ENCODE measurements around the genes CCDC73, PRRG4 and CAT.

DNA sequence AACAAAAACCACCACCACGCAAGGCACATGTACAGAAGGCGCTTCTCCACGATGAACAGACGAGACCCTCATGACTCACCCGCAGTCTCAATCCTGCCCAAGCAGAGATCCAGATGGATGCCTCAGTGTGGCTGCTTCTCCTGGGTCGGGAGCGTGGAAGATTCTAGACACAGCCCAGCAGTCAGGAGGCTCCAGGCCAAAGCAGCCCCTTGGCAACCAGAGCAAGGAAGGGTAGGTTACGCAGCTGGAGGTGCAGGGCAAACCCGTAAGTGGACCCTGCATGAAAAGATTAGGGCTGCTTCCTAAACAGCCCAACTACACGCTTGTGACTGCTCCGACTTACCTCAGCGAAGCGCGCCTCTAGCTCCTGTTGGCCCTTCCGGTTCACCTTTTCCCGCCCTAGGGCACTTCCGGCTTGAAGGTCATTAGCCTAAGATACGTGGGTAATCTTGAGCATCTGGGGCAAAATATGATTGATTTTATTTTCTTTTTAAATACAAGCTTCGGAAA, at the start of gene CCDC73:
Gene CCDC73 (minus strand): TSS at position 393 of the 510 bp plus-strand sequence.
- PRO-cap, 8 experiments, result no peak in any of the 8 experiments

DNA sequence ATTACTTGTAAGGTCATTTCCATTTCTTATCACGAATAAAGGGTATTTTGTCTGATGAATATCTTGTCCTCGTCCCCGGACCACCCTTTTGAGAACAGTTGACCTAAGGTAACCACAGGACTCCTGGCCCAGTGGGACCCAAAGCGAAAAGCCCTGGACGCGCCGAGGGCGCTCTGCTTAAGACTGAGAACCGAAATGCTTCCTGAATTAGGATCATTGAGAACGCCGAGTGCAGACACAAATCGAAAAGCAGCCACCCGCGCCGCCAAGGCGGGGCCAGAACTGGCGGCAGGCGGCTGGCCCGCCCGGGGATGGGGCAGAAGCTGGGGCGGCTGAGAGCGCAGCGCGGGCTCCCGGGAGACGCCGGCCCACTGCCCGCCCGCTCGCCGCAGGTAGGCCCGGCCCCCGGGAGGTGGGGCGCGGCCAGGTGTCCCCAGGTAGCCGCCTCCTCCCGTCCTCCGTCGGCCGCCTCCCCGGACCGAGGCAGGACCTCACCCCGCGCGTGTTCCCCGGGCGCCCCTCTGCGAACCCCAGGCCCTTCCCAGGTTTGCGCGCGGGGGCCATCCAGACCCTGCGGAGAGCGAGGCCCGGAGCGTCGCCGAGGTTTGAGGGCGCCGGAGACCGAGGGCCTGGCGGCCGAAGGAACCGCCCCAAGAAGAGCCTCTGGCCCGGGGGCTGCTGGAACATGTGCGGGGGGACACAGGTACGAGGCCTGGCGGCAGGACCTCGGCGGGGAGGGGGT, at the start of gene PRRG4:
Gene PRRG4 (plus strand): TSS at position 457 of the 742 bp plus-strand sequence.
- PRO-cap, 8 experiments, result peak in 8 of 8 experiments; most common plus-strand start position 319 of the sequence (in 8); most common minus-strand start position 284 of the sequence (in 3)

DNA sequence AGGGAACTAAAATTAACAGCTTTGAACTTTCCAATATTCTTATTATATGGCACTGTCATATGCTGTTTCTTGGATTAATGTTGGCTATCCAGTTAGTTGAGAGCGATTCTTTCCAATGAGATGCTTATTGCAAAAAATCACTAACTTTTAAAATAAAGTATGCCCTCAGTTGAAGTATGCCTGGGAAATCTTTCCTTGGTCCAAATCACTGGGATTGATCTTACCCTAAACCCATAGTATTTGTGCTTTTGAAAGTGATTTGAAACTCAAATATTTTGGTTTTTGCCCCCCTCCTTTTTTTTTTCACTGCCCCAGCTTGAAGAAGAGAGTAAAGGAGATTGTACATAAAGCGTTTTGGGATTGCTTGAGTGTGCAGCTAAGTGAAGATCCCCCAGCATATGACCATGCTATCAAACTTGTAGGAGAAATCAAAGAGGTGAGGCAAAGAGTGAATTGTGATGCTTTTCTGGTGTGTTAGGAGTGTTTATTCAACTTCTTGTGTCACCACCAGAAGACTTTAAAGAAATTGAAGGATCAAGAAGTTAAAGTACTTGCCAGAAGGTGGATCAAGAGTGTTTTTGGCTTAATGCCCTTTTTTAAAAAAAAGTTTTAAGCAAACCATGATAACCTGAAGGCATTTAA, 17.5 kb downstream of the TCP11L1 start:
- PRO-cap, 8 experiments, result no peak in any of the 8 experiments

DNA sequence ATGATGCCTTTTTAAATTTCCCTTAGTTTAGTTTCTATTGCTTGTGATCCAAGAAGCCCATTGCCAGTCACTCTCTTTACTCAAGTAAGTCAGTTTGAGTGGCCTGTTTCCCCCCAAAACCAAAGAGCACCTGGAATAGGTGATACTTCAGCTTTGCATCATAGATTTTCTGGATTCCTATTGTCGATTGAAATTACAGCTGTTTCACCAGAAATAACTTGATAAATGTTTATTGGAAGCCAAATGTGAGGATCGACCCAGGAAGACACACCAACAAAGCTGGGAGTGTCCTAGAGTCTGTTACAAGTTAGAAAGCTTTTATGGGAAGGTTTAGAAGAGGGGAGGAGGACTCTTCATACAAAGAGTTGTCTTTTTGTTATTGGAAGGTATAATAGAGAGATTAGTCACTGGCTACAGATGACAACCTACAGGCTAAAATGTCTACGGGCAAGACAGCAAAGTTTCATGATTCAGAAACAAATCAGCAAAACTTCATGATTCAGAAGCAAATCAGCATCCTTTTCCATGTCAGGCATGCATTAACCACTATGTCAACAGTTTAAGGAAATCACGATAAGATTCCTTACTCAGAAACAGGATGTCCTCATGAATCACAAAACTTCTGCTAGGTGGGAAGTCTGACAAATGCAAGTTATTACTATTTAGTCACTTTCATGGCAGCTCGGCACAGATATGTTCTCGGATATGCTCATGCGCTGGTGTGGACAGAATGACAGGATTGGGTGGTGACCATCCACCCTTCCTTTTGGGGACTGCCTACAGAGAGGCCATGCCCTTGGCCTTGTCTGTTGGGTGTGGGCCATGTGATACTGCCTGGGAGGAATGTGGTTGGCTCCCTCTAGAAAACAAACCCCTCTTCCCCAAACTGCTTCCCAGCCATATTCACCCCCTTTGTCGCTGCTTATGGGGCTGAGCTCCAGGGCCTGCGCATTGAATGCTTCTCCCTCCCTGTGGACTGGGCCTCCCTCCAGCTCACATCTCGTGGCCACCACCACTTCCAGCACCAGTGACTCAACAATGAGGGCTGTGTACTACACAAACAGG, 10.3 kb downstream of the C11orf91 start:
- PRO-cap, 8 experiments, result no peak in any of the 8 experiments

GRCh38 chr11:33701391-33702352, 1.0 kb upstream of the C11orf91 start:
- PRO-cap, 8 experiments, result no peak in any of the 8 experiments

DNA sequence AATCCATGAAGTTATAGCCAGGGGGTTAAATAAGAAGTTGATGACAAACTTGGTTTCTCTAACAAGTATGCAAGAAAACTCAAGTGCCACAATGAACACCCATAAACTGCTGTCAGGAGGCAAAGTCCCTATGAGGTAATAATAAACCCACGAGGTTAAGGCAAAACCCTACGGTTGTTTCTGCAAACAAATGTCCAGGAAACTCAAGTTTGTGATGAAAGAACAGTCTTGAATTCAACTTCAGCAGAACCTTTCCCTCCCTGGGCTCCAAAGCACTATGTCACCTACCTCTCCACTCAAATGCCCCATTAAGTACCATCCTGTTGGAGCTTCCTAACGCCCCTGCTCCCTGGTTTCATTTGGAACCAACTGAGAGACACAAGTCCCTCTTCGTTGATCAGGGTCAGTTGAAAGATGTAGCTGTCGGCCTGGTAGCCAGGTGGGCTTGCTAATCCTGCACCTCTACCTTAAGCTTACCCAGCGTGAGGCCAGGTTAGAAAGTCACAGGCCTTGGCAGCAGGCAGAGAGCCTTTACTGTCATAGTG, 2.6 kb upstream of the C11orf91 start:
- PRO-cap, 8 experiments, result no peak in any of the 8 experiments

GRCh38 chr11:33703713-33704710, 3.4 kb upstream of the C11orf91 start:
- PRO-cap, 8 experiments, result no peak in any of the 8 experiments

DNA sequence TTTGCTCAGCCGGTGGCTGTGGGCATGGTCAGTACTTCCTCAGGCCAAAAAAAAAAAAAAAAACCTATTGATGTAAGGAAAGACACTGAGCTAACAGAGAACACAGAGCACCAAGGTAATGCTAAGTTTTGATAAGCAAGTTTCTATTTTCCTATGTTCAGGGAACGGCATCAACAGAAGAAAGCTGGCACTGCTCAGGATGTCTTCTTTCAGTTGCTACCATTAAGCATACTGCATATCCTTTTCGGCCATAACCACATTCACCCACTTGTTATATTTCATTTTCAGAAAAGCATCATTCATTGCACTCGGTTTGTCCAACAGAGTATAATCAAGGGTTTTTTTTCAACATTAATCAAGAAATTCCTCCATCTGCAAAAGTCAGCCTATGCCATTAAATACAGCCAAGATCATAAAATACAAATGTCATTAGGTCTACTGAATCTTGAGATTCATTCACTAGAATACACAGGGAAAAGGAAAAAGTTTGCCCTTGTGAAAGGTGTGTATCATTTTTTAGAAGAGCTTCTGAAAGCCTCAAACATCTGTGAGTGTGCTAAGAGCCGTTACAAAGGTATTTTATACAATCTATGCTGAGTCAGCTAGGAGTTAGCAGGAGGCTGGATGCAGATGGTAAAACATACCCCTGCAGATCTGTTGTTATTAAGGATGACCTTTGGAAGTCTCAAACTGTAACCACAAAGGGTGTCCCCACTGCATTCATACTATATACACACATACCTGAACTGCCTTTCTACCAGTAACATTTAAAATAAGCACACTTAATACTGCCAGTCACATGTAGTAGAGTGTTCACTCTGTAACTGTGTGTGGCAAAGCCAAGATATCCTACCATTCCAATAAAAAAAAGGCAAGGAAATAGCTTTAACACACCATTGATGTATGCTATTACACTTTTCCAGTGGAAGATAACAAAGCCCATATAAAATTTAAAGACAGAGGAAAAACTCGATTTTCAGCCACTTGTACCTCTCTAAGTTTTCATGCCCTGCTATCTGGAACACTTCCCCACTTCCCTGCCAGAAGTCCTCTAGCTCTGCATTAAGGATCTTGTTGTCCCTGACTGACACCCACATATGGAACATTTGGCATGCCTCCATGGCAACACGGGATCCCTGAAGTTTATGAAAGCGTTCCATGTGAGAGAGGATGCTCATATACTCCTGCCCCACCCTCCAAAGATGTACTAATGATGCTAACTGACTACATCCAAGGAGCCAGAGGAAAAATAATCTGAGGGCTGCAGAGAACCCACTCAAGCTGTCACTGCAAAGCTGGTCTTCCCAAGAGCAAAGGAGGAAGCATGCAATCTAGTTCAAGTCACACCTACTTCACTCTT, 8.4 kb upstream of the C11orf91 start:
- PRO-cap, 8 experiments, result no peak in any of the 8 experiments

DNA sequence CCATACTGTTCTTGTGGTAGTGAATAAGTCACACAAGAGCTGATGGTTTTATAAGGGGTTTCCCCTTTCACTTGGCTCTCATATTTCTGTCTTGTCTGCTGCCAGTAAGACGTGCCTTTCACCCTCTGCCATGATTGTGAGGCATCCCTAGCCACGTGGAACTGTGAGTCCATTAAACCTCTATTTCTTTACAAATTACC, 4.4 kb downstream of the CD59 start:
- PRO-cap, 8 experiments, result no peak in any of the 8 experiments

DNA sequence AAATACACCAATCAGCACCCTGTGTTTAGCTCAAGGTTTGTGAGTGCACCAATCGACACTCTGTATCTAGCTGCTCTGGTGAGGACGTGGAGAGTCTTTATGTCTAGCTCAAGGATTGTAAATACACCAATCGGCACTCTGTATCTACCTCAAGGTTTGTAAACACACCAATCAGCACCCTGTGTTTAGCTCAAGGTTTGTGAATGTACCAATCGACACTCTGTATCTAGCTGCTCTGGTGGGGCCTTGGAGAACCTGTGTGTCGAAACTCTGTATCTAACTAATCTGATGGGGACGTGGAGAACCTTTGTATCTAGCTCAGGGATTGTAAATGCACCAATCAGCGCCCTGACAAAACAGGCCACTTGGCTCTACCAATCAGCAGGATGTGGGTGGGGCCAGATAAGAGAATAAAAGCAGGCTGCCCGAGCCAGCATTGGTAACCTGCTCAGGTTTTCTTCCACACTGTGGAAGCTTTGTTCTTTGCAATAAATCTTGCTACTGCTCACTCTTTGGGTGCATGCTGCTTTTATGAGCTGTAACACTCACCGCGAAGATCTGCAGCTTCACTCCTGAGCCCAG, 60.7 kb upstream of the CAPRIN1 start:
- PRO-cap, 8 experiments, result no peak in any of the 8 experiments

DNA sequence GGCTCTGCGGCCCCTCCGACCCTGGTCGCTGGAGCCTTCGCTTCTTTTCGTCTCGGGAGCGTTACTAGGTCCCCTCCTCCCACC, 989 bp downstream of the CAPRIN1 start:
- PRO-cap, 8 experiments, result no peak in any of the 8 experiments

- PRO-cap, 8 experiments, result no peak in any of the 8 experiments
Observed at GRCh38 chr11:34192777-34193554, 87.5 kb downstream of the NAT10 start.

GRCh38 chr11:34241924-34242692, 115.7 kb downstream of the ABTB2 start:
- PRO-cap, 8 experiments, result no peak in any of the 8 experiments

- PRO-cap, 8 experiments, result no peak in any of the 8 experiments
Observed at GRCh38 chr11:34300609-34301545, 56.9 kb downstream of the ABTB2 start.

- PRO-cap, 8 experiments, result no peak in any of the 8 experiments
Observed at GRCh38 chr11:34317165-34317517, 40.7 kb downstream of the ABTB2 start.

GRCh38 chr11:34329221-34329786, 28.5 kb downstream of the ABTB2 start:
- PRO-cap, 8 experiments, result no peak in any of the 8 experiments

- PRO-cap, 8 experiments, result peak in 8 of 8 experiments; most common plus-strand start chr11:34438934 (in 8); most common minus-strand start chr11:34438769 (in 6)
Observed at GRCh38 chr11:34438319-34439733, at the start of gene CAT. Gene CAT (plus strand): TSS chr11:34438934.

DNA sequence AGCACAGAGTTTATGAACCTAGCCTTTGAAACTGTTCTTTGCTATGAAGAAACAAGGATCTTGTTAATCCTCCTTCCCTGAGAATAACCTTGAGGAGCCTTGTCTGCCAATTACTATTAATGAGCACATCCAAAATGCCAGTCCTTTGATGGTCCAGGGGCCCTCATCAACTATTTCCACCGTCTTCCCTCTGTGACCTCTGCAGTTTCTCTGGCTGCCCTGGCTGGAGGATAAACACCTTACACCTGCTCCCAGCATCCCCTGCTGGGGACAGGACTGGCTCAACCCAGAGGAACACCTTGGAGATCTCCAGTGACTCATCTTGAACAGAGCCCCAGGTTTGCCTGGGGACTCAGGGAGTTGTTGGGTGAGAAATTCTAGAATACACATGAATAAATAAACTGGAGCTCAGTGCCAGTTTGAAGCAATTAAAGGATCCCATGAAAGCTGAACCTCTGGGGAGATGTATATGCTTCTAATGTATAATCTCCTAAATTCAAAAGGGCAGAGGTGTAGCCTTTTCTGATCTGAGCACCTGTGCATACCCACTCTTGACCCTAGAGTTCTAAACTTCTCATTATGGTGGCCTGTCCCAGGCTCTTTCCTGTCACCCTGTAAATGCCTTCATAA, 24.1 kb upstream of the ELF5 start:
- PRO-cap, 8 experiments, result no peak in any of the 8 experiments

- PRO-cap, 8 experiments, result no peak in any of the 8 experiments
Observed at GRCh38 chr11:34570827-34571187, 50.1 kb upstream of the EHF start.

GRCh38 chr11:34747312-34747823, 126.5 kb downstream of the EHF start:
- PRO-cap, 8 experiments, result no peak in any of the 8 experiments